ENCODE measurements around a stretch of chr12.

GRCh38 chr12:132828162-132828774, 401 bp downstream of the GOLGA3 start:
- RRBS, 2 experiments = no CpG with 5 or more reads among the region's 56 CpGs

- RRBS, 2 experiments = 4% methylated on average over 5 to 10 of the region's 30 CpGs
Measured at GRCh38 chr12:132904681-132905066, 17.3 kb upstream of the CHFR start.

GRCh38 chr12:132908650-132909383, 21.4 kb upstream of the CHFR start:
- RRBS, 2 experiments = 2 to 4% methylated on average over 12 of the region's 52 CpGs

DNA sequence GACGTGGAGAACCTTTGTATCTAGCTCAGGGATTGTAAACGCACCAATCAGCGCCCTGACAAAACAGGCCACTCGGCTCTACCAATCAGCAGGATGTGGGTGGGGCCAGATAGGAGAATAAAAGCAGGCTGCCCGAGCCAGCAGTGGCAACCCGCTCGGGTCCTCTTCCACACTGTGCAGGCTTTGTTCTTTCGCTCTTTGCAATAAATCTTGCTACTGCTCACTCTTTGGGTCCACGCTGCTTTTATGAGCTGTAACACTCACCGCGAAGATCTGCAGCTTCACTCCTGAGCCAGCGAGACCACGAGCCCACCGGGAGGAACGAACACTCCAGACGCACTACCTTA, 16.6 kb downstream of the ZNF605 start:
- RRBS, 2 experiments = no CpG with 5 or more reads among the region's 16 CpGs

GRCh38 chr12:132976966-132977277, 9.2 kb upstream of the ZNF26 start:
- RRBS, 2 experiments = 39% methylated on average over 3 of the region's 14 CpGs; no CpG with 5 or more reads in 1 of the 2 experiments

DNA sequence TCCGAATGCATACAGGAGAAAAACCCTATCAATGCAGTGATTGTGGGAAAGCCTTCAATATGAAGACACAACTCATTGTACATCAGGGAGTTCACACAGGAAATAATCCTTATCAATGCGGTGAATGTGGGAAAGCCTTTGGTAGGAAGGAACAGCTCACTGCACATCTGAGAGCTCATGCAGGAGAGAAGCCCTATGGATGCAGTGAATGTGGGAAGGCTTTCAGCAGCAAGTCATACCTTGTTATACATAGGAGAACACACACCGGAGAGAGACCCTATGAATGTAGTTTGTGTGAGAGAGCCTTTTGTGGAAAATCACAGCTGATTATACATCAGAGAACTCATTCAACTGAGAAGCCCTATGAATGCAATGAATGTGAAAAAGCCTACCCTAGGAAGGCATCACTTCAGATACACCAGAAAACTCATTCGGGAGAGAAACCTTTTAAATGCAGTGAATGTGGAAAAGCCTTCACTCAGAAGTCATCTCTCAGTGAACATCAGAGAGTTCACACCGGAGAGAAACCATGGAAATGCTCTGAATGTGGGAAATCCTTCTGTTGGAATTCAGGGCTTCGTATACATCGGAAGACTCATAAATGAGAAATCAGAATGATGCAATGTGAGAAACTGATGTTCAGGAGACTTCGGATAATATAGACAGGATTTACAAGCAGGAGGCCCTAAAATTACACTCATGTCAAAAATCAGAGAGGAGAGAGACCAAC, 24.9 kb downstream of the ZNF26 start:
- RRBS, 2 experiments = no CpG with 5 or more reads among the region's 8 CpGs

Data from NT2/D1 (cell line).